ENCODE measurements around a stretch of chr10.

DNA sequence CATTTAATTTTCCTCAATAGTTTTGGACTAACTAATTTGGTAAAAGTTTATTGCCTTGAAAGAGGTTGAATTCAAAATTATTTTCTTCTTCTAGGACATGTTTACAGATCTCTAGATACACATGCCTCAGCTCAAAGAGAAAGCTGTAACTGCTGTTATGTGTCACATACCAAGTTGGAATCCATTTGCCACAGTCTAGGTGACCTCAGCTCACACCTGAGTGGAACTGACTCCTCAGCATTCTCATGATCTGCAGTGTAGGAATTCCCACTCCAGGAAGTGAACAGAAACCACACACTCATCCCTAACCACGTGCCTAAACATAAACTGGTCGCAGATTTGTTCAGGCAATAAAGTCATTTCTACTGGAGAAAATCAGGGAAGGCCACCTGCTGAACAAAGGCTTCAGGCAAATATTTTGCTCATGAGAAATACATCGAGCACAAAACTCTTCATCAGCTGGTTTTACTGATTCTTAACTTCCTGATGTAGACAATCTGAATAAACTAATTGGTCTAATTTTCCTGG is 23.0 kb upstream of the ZMYND11 start:
- RRBS: no CpG with 5 or more reads among the region's 3 CpGs

- RRBS: no CpG with 5 or more reads among the region's 17 CpGs
Observed at GRCh38 chr10:628255-628864, 61.1 kb downstream of the DIP2C start.

DNA sequence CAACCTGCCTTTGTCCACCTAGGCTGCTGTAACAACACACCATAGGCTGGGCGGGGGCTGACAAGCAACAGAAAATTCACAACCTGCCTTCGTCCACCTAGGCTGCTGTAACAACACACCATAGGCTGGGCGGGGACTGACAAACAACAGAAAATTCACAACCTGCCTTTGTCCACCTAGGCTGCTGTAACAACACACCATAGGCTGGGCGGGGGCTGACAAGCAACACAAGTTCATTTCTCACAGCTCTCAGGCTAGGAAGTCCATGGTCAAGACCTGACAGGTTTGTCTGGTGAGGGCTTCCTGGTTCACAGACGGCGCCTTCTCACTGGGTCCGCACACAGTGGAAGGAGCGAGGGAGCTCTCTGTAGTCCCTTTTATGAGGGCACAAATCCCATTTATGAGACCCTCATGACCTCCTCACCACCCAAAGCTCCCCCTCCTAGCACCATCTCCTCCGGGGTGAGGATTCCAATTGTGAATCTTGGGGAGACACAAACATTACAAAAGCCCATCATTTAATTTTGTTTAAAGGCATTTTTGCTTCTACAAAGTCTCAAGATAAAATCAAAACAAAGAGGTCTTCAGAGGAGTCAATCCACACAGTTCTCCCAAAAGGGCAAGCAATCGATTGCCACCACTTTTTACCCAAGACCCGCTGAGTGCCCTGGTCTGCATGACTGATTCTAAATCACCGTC is 52.1 kb downstream of the DIP2C start:
- RRBS: no CpG with 5 or more reads among the region's 12 CpGs

DNA sequence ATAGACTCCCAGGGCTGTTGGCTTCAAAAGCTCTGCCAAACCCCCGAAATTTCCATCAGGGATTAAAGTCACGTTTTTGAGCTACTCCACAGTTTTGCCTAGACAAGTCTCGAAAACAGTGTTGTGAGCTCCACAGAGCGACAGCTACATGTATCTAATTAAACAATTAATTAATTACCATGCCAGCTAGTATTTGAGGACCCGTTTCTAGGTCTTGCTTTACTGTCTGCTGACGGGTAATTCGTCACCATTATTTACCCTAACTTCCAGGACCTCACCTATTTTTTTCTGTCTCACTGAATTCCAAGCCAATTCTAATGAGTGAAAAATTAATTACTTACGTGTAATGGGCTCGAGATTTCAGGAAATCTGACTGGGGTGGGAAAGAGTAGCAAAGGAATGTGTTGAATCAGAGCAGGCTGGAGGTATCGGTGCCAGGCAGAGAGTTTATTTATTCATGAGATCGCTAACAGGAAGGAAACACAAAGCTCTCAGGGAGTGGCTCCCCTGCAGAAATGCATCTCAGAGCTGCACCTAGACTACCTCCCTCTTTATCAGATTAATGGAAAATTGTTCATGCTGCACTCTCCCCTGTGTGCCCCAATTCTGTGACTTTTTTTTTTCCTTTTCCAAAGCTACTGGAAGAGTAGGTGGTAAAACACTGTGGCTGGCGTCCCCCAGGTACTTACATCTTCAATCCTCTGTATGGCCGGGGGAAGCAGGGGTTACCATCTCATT is 4.0 kb upstream of the DIP2C start:
- RRBS: no CpG with 5 or more reads among the region's 13 CpGs

DNA sequence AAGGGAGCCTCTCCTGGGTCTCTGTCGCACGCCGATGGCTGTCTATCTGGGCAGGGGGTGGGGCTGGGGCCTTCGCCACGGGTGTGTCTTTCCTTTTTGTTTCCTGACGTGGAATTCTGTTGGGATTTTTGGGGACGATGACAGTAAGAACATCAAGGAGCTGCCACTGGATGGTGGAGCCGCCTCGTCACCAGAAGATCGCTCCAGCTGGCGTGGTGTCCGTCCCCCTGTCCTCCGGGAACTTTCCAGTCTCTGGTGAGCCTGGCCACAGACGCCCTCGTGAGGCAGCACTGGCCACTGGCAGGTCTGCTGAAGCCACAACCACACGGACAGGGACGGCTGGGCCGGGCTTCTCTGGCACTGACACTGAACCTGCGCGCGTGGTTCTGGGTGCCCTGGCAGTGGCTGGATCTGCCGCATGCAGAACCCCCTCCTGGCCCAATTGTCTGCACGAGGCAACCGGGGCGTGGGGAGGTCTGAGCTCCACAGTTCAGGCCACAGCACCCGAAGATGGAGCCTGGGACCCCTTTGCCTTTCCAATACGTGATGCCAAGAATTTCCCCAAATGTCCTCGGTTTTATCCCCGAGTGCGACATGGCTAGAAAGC is 100.0 kb upstream of the DIP2C start:
- RRBS: 7% methylated on average over 9 of the region's 30 CpGs

- RRBS: no CpG with 5 or more reads among the region's 4 CpGs
Observed at GRCh38 chr10:823606-824065, 107.9 kb downstream of the LARP4B start.

DNA sequence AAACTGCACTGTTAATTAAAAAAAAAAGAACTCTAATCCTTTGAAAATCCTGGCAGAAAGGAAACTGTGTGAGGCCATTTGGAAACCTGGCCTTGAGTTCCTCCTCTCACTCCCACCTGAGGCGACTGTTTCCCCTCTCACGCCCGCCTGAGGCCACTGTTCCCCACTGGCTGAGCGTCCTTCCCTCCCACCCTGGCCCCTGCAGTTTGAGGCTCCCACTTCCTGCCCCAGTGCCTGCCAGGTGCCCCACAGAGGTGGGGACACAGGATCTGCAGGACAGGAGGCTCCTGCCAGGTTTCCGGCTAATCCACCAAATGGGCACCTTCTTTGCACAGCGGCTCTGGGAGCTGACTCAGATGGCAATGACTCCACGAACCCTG is 24.3 kb upstream of the LARP4B start:
- RRBS: no CpG with 5 or more reads among the region's 7 CpGs

- RRBS: no CpG with 5 or more reads among the region's 16 CpGs
Observed at GRCh38 chr10:970086-971189, 17.8 kb upstream of the GTPBP4 start.

GRCh38 chr10:1043354-1044251 is 5.3 kb downstream of the IDI1 start:
- RRBS: no CpG with 5 or more reads among the region's 15 CpGs

GRCh38 chr10:1120424-1121323 is 64.5 kb downstream of the WDR37 start:
- RRBS: no CpG with 5 or more reads among the region's 37 CpGs

GRCh38 chr10:1240181-1240724 is 184.1 kb downstream of the WDR37 start:
- RRBS: 3% methylated on average over 4 of the region's 15 CpGs

GRCh38 chr10:1932853-1933406 is 195.6 kb upstream of the ADARB2 start:
- RRBS: no CpG with 5 or more reads among the region's 21 CpGs

GRCh38 chr10:2303149-2303535 is 565.8 kb upstream of the ADARB2 start:
- RRBS: no CpG with 5 or more reads among the region's 2 CpGs

DNA sequence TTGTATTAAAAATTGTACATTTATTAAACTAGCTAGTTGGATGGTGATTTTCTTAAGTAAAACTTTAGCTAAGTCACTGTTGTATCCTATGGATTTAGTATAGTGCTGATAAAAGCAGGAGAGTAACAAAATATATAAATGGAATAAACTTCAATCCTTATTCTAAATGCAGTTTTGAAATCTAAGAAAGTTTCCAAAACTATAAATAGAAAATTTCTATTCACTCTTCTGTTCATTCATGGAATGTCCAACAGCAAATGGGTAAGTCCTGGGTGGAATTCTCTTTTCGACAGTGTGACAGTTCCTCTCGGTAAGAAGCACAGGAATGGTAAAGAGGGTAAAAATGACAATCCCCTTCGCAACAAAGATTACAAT is 441.6 kb upstream of the PFKP start:
- RRBS: no CpG with 5 or more reads among the region's 3 CpGs

- RRBS: 6% methylated on average over 5 of the region's 28 CpGs
Observed at GRCh38 chr10:3067750-3068086, 370 bp downstream of the PFKP start.

- RRBS: 1% methylated on average over 38 of the region's 112 CpGs
Observed at GRCh38 chr10:3068423-3069582, 1.5 kb downstream of the PFKP start.

- RRBS: 93% methylated on average over 7 of the region's 31 CpGs
Observed at GRCh38 chr10:3106912-3108201, 40.0 kb downstream of the PFKP start.

- RRBS: 92% methylated on average over 13 of the region's 34 CpGs
Observed at GRCh38 chr10:3119696-3120323, 52.5 kb downstream of the PFKP start.

DNA sequence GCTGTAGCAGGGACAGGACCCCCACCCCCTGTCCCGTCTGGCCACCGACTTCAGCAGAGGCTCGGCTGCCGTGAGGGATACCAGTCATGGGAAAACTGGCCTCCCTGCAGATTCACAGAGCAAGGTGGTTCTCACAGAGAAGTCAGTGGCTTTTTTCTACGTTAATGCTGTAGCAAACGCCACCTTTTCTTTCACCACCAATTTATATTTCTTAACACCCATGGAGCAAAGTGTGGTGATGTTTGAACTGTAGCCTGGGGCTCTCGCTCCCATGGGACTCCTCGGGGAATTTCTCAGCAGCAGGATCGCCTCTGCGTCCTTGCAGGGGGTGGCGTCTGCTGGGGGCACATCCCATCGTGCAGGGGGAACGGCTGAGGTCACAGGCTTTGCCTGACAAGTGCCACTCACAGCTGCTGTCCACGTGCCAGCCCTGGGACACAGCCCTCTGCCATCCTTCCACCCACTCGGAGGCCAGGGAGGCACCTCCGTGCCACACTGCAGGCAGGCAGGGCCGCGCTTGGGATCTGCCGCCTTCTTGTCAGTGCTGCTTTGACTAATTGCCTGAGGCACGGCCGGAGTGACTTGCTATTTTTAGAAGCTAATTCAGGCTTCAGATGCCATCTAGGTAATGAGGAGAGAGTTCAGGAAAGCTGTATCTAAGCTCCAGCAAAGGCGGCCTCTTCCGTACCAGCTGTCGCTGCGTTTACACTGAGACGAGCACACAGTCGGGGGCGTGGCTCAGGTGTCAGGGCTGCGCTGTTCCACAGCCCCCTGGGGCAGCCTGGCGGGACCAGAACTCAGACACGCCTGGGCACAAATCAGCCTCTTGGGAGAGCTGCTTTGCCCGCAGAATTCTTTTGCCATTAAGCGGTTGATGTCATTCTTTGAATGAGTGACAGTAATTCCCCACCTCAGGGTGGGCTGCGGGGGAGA is 45.8 kb downstream of the PITRM1 start:
- RRBS: no CpG with 5 or more reads among the region's 34 CpGs

GRCh38 chr10:3372142-3372569 is 199.6 kb upstream of the PITRM1 start:
- RRBS: no CpG with 5 or more reads among the region's 2 CpGs